Hair follicle dermal papilla cell (primary cell): ENCODE measurements around a stretch of chr10.

- CAGE, long polyA plus RNA = no peak
These were observed 964.1 kb downstream of the GATA3 start for GRCh38 chr10:9018421-9019216.

DNA sequence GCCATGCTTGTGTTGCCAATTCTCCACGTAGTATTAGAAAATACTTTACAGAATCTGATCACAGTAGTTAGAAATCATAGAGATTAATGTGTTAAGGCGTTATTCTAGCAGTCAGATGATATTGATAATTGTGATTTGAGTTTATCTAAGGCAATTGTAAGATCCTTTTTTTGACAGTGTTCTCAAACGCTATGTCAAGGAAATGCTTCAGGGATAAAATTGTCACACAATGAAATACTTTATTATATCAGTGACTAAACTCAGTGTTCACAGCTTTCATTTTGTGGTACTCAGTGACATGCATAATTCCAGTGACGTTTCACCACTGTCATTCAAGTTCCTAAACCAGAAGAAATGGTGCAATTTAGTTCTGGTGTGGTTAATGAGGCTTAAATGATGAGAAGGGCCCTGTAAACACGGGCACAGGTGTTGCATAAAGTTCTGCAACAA, 1246.9 kb downstream of the GATA3 start:
- CAGE, long polyA plus RNA = no peak

DNA sequence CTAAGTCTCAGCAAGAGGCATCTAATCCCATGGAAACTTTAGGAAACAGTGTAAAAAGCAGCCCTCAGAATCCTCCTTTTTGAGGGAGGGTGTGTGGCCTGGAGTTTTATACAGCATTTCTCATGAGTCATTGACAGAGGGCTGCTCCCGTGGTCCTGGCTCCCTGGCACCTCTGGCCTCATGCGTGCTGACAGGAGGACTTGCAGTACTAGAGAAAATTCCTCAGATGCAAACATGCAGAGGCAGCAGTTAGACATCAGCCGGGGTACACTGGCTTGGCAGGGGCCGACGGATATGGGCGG, 925.1 kb upstream of the CELF2 start:
- CAGE, long polyA plus RNA = no peak

- CAGE, long polyA plus RNA = no peak
These were observed 373.2 kb upstream of the CELF2 start for GRCh38 chr10:10644385-10644943.

GRCh38 chr10:10796154-10797135, 221.2 kb upstream of the CELF2 start:
- CAGE, long polyA plus RNA = no peak

- CAGE, long polyA plus RNA = no peak
These were observed 188.1 kb upstream of the CELF2 start for GRCh38 chr10:10829516-10830040.

DNA sequence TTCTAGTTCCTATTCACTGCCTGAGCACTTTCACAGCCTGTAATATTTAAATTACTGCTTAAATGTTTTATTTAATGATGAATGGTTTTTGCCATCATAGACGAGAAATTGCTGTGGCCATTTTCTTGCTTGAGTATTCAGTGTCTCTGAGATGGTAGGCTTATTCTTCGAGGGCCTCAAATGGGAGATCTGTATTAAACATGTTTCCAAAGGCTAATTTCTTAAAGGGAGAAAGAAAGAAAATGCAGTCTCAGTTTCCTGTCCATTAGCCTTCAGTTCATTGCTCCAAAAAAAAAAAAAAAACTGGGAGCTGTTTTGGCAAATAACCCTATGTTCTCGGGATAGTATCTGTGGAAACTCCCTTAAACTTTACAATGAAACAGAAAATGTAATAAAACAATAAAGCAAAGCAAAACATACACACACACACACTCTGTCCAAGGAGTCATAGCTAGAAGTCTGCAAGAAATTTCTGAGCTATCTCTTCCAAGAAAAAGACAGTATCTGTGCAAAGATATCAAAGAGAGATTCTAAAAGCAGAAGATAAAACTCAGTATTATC, 172.5 kb upstream of the CELF2 start:
- CAGE, long polyA plus RNA = no peak

GRCh38 chr10:11018441-11018880, 789 bp downstream of the CELF2 start:
- CAGE, long polyA plus RNA = no peak

DNA sequence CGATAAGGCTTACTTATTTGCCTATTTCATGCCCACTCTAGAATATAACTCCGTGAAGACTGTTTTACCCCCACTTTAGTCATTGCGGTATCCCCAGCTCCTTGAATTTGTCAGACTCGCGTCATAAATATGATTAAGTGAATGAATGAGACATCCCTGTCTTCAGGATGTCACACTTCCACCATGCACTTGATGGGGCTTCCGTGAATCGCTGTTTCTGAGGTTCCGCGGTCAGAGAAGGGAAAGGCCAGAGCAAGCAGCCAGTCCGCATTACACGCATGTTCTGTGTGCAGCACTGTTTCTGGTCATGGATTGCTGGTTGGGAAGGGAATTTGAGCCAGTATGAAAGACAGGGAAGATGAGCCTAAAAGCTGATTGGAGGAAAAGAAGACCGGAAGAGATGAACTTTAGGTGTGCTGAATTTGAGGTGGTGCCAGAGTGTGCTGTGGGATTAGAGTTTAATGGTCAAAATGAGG, 138.9 kb downstream of the CELF2 start:
- CAGE, long polyA plus RNA = no peak

DNA sequence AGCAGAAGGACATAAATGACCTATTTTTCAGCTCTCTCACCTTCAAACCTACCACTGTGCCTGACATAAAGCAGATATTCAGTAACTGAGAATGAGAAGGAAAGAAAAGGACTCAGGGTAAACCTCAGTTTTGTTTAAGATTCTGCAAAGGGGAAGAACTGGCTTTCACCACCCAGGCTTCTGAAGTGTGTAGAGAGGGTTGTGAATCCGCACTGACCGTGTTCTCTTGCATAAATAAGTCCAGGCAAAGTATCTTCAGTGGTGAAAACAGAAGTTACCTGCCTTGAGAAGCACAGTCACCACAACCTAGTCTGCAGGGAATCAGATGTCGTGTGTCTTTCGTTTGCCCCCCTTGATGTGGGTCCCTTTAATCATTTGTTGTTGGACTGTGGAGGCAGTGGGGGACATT, 139.9 kb downstream of the CELF2 start:
- CAGE, long polyA plus RNA = no peak

- CAGE, long polyA plus RNA = no peak
These were observed 147.3 kb downstream of the CELF2 start for GRCh38 chr10:11164668-11165599.

DNA sequence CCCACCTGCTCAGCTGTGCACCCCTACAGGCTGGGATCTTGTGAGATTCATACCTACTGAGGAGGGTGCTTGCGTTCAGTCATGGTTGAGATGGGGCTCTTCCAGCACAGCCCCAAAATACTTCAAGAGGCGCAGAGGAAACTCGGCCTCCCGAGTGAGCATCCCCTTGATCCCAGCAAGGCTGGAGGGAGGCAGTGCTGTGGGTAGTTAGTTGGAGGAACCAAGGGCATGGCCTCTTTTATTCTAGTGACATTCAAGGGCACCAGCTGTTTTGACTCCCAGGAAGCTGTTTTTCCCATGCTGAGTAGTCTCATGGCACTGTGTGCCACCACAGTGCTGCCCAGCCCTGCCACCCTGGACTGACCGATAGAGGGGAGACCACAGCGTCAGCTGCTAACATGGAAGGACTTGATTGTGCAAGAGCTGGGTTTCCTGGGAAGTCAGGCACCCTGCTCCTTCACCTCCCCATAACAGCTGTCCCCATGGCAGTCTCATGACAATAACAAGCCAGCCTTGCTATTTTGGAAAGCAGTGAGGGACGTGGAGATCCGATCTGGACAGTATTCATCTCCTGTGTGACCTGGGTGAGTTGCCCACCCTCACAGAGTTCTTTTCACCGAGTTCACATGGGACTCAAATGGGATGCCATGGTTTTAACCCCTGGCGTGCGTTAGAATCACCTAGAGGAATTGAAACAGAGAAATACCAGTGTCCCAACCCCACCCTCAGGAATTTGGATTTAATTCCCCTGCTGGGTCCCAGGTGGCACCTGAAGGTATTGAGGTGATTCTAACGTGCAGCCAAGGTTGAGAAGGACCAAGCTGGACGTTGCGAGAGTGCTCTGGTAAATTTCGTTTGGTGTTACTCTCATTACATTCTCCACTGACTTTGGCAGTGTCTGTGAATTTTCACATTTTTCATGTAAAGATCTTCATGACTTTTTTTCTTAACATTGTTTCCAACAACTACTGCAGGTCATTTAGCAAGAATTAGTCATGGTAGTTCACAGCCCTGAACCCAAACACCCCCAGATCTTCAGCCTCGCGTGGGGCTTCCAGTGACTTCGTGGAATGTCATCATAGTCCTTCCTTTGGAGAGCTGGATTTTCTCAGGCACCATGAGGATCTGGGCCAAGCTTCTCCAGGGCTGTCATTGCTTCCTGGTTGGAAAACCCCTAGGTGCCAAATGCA, 174.8 kb downstream of the CELF2 start:
- CAGE, long polyA plus RNA = no peak

DNA sequence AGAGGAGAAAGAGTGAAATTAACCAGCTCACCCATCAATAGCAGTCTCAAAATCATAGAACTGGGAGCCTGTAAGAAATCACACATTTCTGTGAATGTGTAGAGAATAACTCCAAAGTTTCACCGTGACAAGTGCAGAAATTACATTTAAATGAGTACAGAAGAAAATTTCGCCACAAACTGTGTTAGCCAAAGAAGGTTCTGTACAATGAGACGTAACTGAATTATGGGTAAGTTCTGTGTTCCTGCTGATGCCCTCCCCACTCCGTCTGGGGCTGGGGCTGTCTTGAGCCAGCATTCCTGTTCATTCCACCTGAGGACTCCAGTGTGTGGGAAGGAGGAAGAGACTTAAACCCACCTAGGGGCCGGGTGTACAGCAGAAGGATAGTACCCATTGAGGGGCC, 175.6 kb downstream of the CELF2 start:
- CAGE, long polyA plus RNA = no peak

DNA sequence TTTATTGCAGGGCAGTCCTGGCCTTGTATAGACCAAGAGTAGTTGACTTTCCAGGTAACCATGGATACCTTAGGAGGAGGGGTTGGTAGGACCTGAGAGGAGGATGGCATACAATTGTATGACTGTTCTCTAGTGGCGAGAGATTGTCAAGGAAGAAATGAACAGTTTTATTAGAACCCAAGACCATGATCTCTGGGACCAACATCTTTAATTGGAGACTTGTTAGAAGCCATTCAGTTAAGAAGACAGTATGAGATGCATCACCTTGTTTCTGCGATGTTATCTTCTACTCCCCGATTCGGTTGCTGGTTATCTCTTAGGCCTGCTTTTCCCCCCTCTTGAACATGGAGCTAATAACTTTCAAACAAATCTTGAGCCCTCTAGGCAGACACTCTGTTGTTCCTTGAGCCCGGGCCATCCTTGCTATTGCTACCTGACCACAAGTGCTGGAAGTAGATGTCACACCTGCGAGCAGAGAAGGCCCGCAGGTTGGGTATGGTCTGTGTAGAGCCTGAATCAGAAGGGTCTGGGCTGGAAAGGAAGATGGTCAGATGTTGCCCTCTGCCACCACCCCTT, 181.4 kb downstream of the CELF2 start:
- CAGE, long polyA plus RNA = no peak

DNA sequence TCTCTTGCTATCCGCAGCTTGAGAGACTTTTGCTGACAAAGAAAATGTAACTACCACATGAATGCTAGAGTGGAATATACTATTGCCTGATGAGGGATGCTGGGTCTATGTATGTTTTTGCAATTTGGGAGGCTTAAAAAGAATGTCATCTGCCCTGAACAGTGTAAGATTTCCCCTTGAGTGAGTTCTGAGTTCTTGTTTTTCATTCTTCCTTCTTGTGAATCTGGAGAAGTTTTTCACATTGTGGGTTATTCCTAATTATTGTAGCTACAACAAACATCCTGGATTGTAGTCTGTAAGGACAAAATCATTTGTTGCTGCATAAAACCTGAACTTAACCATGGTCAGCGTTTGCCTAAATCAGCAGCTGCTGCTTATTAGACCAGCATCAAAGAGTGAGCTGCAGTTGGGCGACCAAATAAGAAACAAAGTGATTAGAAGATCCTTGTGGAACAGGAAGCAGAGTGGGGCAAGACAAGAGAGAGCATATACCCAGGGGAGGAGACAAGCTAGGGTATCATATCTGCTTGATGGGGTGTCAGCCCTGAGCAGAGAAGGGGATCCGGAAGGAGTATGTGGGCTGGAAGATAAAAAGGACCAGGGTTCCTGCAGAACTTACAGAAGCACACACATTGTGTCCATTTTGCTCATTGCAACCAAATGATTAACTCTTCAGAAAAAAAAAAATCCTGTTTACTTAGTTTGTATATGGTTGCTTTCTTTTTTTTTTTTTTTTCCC, 213.5 kb downstream of the CELF2 start:
- CAGE, long polyA plus RNA = no peak

DNA sequence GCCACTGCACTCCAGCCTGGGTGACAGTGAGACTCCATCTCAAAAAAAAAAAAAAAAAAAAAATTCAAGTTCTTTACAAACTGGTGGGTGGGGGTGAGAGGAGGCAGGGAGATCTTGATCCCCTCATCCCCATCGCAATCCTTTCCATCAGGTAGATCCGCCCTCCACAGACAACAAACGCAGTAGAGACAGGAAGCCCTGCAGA, 216.9 kb downstream of the CELF2 start:
- CAGE, long polyA plus RNA = no peak

GRCh38 chr10:11277641-11278222, 260.1 kb downstream of the CELF2 start:
- CAGE, long polyA plus RNA = no peak

DNA sequence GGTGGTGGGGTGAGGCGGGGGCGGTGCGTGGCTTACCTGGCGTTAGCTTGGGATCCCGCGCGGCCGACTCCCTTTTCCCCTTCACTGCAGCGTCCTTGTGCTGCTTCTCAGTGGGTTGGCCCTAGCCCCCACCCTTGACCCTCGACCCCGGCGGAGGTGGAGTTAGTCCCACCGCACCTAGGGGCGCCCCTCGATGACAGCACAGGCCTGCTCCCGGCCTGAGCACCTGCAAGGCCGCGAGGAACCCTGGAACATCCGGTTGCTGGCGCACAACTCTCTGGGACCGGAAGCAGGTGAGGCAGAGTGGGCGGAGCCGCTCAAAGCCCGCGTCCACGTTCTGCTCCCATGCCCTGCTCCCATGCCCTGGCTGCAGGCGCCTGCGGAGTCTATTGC, 266.9 kb downstream of the USP6NL start:
- CAGE, long polyA plus RNA = no peak

DNA sequence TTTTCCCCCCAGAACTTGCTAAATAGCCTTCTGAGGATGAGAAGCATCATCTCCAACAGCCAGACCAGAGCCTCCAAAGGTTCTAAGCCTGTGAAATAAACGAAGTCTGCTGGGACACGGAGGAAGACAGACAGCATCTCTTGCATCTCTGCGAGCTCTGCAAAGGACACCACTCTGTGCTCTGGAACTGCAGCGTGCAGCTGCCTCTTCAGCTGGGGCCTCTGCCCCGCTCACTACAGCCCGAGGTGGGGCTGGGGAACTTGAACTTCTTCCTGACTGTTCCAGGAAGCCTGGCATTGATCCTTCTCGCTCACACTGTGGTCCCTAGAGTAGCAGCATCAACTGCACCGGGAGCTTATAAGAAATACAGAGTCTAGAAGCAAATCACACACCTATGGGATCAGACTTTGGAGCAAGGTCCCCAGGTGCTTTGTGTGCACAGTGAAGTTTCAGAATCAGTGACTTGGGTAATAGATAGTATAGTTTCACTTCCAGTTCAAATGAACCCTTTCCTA, 163.2 kb downstream of the USP6NL start:
- CAGE, long polyA plus RNA = no peak

- CAGE, long polyA plus RNA = no peak
These were observed 153.9 kb downstream of the USP6NL start for GRCh38 chr10:11457396-11458006.